ENCODE measurements around the genes CCDC86 and TMEM132A.

DNA sequence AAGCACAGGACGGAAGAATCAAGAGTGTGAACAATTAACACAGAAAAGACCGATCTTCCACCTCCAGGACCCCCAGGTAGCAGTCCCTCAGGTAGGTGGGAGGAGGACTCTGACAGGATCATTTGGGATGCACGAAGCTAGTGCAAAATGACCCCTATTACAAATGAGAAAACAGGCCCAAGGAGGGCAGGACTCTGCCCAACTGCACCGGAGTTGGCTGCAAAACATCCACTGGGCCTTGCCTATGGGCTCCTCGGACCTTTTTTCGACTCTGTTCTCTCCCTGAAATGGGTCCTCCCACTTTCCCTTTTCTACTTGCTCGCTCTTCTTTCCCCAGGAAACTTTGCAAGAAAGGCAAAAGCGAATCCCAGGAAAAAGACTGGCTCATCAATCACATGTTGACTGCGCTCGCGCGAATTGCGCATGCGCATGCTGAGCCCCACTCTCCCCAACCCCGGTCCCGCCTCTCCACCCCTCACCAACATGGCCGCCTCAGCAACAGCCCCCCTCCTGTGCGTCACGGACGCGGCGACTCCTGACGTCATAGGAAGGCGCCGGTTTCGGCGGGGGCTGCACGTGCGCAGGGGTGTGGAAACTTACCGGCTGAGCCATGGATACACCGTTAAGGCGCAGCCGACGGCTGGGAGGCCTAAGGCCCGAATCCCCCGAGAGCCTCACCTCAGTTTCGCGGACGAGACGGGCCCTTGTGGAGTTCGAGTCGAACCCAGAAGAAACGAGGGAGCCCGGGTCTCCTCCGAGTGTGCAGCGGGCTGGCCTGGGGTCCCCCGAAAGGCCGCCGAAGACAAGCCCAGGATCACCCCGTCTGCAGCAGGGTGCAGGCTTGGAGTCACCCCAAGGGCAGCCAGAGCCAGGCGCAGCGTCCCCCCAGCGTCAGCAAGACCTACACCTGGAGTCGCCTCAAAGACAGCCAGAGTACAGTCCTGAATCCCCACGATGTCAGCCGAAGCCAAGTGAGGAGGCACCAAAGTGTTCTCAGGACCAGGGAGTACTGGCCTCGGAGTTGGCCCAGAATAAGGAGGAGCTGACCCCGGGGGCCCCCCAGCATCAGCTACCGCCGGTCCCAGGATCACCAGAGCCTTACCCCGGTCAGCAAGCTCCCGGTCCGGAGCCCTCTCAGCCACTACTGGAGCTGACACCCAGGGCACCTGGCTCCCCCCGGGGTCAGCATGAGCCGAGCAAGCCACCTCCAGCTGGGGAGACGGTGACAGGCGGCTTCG is at the start of gene CCDC86:
Gene CCDC86 (plus strand): TSS at position 599 of the 1,238 bp plus-strand sequence.
- PRO-cap, 4 experiments: peak in 4 of 4 experiments; most common plus-strand start position 599 of the sequence (in 3); most common minus-strand start position 345 of the sequence (in 2)
- RAMPAGE, long total RNA, 4 experiments: start-site peak on the plus strand in 2 of 4 experiments, centred at positions 580 to 588 of the sequence, 62 to 89 reads per replicate

- PRO-cap, 4 experiments: no peak in any of the 4 experiments
- RAMPAGE, long total RNA, 4 experiments: no peak in any of the 4 experiments
Measured at GRCh38 chr11:60878774-60879272, 11.5 kb downstream of the ZP1 start.

GRCh38 chr11:60890545-60891391 is 15.6 kb downstream of the PRPF19 start:
- PRO-cap, 4 experiments: no peak in any of the 4 experiments
- RAMPAGE, long total RNA, 4 experiments: no peak in any of the 4 experiments

GRCh38 chr11:60924247-60925259 is at the start of gene TMEM132A:
Gene TMEM132A (plus strand): TSS chr11:60924460.
- PRO-cap, 4 experiments: peak in 4 of 4 experiments; most common plus-strand start chr11:60924474 (in 2); most common minus-strand start chr11:60924624 (in 1)
- RAMPAGE, long total RNA, 4 experiments: start-site peak on the plus strand in 1 of 4 experiments, at chr11:60924620-60924724 at its widest, 6 reads per replicate

DNA sequence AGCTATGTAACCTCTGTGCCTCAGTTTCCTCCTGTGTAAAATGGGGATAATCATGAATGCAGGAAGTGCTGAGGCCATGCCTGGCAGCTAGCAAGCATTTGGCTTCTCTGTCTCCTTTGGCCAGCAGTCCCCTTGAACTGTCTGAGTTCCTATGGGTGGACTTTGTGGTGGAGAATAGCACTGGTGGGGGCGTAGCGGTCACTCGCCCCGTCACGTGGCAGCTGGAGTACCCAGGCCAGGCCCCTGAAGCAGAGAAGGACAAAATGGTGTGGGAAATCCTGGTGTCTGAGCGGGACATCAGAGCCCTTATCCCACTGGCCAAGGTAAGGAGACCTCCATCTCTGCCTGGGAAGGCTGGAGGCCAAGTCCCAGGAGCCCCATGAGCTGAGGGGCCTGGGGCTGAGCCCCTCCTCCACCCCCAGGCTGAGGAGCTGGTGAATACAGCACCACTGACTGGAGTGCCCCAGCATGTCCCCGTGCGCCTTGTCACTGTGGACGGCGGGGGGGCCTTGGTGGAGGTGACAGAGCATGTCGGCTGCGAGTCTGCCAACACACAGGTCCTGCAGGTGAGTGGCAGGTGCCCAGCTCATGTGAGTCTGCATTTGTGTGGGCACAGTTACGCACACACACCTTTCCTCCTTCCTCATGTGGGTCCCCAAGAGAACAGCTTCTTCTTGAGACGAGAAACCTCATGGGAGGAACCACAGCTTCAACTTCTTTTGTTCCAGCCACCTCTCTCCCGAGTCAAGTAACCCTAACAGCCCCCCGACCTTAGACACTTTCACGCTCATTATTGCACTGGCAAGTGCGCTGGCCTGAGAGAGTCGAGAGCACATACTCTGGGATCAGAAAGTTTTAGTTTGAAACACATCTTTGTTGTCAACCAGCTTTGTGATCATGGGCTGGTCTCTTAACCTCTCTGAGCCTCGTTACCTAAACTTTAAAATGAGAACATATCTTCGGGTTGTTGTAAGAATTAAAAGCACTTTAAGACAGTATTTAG is 7.6 kb downstream of the TMEM132A start:
- PRO-cap, 4 experiments: peak in 1 of 4 experiments; most common plus-strand start position 646 of the sequence (in 1); most common minus-strand start position 460 of the sequence (in 1)
- RAMPAGE, long total RNA, 4 experiments: no peak in any of the 4 experiments

- PRO-cap, 4 experiments: no peak in any of the 4 experiments
- RAMPAGE, long total RNA, 4 experiments: no peak in any of the 4 experiments
Measured at GRCh38 chr11:60942305-60942970, 9.5 kb downstream of the SLC15A3 start.

GRCh38 chr11:60949873-60950340 is 2.1 kb downstream of the SLC15A3 start:
- PRO-cap, 4 experiments: peak in 1 of 4 experiments; most common plus-strand start chr11:60950280 (in 1)
- RAMPAGE, long total RNA, 4 experiments: no peak in any of the 4 experiments

DNA sequence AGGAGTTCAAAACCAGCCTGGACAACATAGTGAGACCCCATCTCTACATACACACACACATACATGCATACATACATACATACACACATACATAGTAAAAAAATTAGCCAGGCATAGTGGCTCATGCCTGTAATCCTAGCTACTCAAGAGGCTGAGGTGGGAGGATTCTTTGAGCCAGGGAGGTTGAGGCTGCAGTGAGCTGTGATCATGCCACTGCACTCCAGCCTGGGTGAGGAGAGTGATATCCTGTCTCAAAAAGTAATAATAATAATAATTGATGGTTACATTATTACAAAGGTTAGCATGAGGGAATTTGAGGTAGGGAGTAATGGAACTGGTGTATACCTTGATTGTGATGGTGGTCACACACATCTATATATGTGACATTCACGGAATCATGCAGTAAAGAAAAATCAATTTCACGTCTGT is 12.1 kb downstream of the CD5 start:
- PRO-cap, 4 experiments: no peak in any of the 4 experiments
- RAMPAGE, long total RNA, 4 experiments: no peak in any of the 4 experiments

DNA sequence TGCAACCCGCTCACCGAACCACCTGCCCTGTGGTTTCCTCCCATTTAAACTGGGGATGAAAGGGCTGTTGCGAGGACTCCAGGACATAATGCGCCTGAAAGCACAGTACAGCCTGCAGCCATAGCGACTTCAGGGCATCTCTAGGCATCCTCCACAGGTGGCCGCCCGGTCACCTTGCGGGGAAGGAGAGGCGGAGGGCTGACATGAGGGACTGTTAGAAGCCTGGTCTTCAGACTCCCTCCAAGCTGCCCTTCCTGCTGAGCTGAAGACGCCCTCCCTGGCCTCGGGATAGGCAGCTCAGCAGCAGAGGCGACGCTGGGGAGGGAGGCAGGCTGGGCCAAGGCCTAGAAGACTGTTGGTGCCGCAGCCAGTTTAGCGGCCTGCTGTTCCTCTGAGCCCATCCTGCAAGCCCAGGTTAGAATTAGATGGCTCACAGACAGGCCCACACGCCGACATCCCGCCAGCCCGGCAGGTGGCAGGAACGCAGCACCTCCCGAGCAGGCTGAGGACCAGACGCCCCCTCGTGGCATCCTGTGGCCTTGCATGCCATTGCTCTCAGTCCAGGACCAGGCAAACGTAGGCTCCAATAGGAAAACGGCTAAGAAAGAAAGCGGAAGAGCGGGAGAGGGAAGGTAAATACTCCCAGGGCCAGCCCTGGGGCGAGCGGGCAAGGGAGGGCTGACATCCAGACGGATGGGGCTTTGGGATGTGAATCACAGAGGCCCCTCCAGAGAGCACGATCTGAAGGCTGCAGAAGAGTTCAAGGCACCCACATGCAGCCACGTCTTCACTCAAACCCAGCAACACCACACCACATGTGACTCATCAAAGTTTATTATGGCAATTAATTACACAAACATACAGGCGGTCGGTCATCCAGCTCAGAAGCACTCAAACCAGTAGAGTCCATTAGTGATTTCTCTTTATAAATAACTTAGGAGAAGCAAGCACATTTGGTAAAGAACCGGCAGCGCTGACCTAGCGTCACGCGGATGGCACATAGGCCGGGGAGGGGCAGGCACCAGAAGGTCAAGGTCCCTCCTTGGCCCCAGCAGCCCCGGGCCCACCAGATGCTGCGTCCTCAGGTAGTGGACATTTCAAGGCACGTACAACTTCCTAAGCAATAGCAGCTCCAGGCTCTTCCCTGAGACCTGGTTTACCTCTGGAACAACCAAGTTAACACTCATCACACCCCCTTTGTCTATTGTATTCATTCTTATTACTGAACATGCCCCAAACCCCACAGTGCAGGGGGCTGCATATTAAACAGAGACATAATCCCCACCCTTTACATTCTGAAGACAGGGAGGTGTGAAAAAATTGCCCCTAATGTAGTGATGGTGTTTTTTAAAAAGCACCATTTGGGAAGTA is 27.6 kb downstream of the CD5 start:
- PRO-cap, 4 experiments: no peak in any of the 4 experiments
- RAMPAGE, long total RNA, 4 experiments: no peak in any of the 4 experiments

DNA sequence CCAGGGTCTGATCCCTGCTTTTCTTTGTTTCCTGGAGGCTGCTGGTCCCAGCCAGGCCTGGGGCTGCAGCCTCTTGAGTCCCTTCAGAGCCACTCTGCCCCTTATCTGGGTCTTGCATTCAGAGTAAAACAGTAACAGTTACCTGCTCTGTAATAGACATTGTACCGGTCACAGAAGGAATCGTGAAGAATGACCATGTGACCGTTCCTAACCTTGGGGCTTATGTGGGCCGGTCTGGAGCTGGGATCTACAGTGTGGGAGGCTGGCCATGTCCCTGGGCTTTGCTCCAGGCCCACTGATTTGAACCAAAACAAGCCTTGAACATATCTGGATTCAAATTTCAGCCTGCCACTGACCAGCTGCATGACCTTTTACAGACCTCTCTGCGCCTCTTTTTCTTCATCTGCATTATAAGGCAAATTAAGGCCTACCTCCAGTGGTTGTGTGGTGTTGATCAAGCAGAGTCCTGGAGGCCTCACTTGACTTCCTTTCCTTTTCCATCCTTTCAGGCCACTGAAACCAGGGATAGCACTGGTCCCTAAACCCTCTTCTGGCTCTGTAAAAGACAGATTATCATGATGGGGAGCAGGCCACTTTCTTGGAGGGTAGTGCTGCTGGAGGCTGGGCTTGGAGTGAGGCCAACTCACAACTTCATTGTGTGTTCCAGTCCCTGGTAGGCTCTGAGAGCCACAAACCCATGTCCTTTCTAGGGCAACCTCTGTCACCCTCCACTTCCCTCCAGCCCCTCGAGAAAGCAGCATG is 2.0 kb downstream of the TKFC start:
- PRO-cap, 4 experiments: no peak in any of the 4 experiments
- RAMPAGE, long total RNA, 4 experiments: no peak in any of the 4 experiments

- PRO-cap, 4 experiments: peak in 3 of 4 experiments; most common plus-strand start chr11:61344544 (in 2)
- RAMPAGE, long total RNA, 4 experiments: no peak in any of the 4 experiments
Measured at GRCh38 chr11:61344348-61344699, 11.3 kb downstream of the TKFC start.

DNA sequence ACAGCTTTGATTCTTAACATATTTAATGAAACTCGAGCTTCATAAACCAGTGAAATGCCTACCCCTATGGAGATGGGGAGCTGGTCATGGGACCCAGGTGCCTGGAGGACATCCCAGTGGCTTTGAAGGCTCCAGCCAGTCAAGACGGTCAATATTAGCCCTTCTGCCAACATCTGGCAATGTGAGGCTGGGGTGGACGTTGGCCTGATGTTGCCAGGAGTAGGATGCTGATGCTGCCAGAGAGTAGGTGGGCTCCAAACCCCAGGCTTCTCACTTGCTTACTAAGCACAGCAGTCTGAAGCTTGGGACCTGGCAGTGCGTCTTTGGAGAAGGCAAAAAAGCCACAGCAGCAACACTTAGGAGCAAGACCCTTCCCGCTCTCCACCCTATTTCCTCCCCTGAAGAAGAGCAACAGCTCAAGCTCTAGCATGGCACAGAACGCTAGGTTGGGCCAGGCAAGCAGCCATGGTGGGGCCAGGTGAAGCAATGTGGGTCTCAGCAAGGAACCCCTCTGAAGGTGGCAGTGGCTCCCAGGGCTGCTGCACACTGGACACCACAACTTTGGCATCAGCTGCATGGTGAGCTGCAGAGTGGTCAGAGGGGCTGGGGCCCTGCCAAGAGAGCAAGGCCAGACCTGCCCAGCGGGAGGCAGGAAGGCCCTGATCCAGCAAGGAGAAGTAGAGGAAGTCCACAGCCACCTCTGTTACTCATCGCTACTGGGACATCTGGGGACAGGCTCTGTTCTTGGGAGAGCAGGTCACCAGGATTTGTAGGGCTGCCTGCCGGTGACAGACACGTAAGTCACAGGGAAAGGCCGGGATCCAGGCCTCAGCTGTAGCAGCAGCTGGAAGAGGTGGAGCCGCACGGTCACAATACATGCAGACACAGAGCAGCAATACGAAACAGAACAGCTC is 12.6 kb downstream of the CYB561A3 start:
- PRO-cap, 4 experiments: peak in 2 of 4 experiments; most common plus-strand start position 717 of the sequence (in 1); most common minus-strand start position 548 of the sequence (in 1)
- RAMPAGE, long total RNA, 4 experiments: no peak in any of the 4 experiments

DNA sequence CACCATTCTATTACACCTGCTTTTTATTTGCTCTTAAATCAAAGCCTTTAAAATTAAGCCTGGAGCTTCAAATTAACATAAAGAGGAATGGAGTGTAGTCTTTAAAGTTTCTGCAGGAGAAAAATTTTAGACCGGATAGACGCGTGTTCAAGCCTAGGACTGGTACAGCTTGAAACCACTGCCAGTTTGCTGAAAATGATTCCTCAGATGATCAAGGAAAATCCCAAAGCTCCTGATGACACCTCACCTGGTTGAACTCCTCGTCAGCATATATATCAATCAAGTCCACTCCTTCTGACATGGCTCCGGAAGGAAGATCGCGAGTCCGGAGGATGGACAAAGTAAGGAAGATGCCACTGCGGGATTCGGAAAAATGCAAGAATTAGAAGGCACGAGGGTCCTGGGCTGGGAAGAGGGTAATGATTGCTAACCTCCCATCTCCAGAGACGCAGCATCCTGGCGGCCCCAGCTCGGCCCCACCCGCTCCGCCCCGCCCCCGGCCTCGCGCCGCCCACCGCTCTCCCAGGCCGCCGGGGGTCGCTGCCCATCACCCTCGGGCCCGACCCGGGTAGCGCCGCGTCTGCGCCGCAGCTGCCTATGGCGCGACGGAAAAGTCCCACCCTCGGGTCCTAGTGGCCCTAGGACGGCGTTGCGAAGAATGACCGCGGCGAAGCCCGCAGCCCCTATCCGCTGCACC is 692 bp downstream of the CPSF7 start:
- PRO-cap, 4 experiments: peak in 4 of 4 experiments; most common plus-strand start position 550 of the sequence (in 2); most common minus-strand start position 418 of the sequence (in 1)
- RAMPAGE, long total RNA, 4 experiments: no peak in any of the 4 experiments

- PRO-cap, 4 experiments: no peak in any of the 4 experiments
- RAMPAGE, long total RNA, 4 experiments: no peak in any of the 4 experiments
Measured at GRCh38 chr11:61477122-61477523, 3.8 kb upstream of the PPP1R32 start.

DNA sequence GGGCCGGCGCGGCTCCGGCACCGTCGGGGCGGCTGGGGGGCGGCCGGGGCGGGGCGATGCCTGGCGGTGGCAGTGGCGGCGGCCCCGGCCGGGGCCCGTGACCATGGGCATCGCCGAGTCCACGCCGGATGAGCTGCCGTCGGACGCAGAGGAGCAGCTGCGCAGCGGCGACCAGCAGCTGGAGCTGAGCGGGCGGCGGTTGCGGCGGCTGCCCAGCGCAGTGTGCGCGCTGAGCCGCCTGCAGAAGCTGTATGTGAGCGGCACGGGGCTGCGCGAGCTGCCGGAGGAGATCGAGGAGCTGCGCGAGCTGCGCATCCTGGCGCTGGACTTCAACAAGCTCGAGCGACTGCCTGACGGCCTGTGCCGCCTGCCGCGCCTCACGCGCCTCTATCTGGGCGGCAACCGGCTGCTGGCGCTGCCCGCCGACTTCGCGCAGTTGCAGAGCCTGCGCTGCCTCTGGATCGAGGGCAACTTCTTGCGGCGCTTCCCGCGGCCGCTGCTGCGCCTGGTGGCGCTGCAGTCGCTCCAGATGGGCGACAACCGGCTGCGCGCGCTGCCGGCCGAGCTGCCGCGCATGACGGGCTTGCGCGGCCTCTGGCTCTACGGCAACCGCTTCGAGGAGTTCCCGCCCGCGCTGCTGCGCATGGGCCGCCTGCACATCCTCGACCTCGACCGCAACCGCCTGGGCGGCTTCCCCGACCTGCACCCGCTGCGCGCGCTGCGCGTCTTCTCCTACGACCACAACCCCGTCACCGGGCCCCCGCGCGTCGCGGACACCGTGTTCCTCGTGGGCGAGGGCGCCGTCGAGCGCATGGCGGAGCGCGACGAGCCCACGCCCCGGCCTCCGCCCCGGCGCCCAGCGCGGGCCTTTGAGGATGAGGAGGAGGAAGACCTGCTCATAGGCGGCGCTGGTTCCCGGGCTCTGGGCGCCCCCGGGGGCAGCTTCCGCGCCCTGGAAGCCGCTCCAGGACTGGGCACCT is 637 bp downstream of the LRRC10B start:
- PRO-cap, 4 experiments: peak in 1 of 4 experiments; most common minus-strand start position 331 of the sequence (in 1)
- RAMPAGE, long total RNA, 4 experiments: no peak in any of the 4 experiments

- PRO-cap, 4 experiments: peak in 2 of 4 experiments; most common minus-strand start chr11:61553833 (in 2)
- RAMPAGE, long total RNA, 4 experiments: no peak in any of the 4 experiments
Measured at GRCh38 chr11:61553605-61554071, 27.2 kb downstream of the SYT7 start.

GRCh38 chr11:61555335-61556130 is 25.3 kb downstream of the SYT7 start:
- PRO-cap, 4 experiments: no peak in any of the 4 experiments
- RAMPAGE, long total RNA, 4 experiments: no peak in any of the 4 experiments

- PRO-cap, 4 experiments: no peak in any of the 4 experiments
- RAMPAGE, long total RNA, 4 experiments: no peak in any of the 4 experiments
Measured at GRCh38 chr11:61607339-61607926, 26.6 kb upstream of the SYT7 start.

GRCh38 chr11:61609991-61610550 is 29.2 kb upstream of the SYT7 start:
- PRO-cap, 4 experiments: no peak in any of the 4 experiments
- RAMPAGE, long total RNA, 4 experiments: no peak in any of the 4 experiments

- PRO-cap, 4 experiments: no peak in any of the 4 experiments
- RAMPAGE, long total RNA, 4 experiments: no peak in any of the 4 experiments
Measured at GRCh38 chr11:61655056-61655391, 25.2 kb upstream of the DAGLA start.